ENCODE measurements around a stretch of chr2.

DNA sequence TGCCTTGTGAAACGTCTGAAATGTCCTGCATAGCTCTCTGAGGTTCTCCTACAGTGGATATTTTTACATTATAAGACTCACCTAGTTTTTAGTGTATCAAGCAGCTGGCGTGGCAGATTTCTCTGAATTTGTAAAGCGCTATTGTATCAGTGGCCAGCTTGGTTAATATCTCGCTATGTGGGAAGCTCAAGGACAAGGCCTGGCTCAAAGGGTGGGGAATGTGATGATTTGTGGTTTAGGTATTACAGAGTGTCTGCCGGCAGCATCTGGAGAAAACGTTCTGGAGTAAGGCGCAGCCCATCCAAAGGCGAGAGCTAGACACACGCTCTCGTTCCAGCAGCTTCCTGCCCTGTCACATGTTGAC is 164.3 kb downstream of the LTBP1 start:
- RRBS, result no CpG with 5 or more reads among the region's 10 CpGs

DNA sequence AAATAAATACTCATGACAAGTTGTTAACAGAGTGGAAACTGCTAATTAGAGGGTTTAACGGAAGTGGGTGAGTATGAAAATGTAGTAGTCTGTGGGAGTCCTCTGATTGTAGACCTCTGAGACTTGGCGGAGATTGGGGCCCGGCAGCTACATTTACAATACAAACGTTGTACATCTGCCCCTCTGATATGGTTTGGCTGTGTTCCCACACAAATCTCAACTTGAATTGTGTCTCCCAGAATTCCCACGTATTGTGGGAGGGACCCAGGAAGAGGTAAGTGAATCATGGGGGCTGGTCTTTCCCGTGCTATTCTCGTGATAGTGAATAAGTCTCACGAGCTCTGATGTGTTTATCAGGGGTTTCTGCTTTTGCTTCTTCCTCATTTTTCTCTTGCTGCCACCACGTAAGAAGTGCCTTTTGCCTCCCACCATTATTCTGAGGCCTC is 107.4 kb upstream of the FAM98A start:
- RRBS, result no CpG with 5 or more reads among the region's 9 CpGs

DNA sequence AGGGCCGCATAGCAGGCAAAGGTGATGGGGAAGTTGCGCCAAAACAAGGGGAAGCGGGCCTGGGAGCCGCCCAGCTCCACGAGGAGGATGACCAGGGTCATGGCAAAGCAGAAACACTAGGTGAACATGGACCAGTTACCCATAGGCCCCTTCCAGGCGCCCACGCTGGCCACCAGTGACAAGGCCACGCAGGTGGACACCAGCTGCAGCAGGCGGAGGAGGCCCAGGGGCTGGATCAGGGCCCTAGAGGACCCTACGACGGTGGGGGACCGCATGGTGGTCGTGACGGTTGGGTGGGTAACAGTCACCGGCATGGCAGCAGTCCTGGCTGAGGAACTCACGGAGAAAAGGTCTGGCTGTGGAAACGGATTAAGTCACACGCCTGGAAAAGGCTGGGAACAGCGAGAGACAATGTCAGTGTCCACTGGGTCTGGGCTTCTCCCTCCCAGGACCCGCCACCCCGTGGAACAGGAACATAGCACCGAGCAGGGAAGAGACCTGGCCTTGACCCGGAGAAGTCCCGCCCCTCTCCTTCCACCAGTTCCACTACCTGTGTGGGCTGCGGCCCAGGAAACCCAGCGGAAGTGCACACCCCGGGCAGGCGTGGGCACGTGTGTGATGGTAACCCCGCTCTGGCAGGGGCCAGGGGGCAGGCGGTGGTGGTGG is 128.7 kb upstream of the FAM98A start:
- RRBS, result 97% methylated on average over 5 of the region's 31 CpGs

GRCh38 chr2:34677182-34678148 is 1078.4 kb upstream of the FAM98A start:
- RRBS, result no CpG with 5 or more reads among the region's 20 CpGs

DNA sequence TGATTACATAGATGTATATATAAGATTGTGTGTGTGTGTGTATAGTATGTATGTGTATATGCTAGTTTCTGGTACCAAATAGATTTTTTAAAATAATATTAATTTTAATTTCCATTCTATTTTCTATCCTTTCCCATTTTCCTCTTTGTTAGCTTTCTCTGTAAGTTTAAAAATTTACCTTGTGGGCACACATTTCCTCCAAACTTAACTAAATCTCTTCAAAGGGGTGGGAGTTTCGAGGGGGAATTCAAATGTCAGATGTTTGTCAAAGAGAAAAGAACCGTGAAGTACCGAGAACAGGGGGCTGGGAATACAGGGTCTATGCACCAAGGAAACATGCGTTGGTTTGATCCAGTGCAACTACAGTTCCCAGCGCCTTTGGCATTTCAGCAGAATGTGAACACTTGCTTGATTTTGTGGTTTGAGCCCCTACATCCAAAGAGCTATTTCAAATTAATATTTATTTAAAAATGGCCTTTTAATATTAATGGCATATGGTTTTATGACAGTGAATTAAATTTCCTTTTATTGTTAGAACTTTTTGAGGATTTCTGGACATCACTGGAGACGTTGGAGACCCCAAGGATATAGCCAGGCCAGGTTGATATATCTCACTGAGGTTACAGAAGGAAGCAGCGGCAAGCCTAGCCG is 9.4 kb downstream of the CRIM1 start:
- RRBS, result no CpG with 5 or more reads among the region's 8 CpGs

DNA sequence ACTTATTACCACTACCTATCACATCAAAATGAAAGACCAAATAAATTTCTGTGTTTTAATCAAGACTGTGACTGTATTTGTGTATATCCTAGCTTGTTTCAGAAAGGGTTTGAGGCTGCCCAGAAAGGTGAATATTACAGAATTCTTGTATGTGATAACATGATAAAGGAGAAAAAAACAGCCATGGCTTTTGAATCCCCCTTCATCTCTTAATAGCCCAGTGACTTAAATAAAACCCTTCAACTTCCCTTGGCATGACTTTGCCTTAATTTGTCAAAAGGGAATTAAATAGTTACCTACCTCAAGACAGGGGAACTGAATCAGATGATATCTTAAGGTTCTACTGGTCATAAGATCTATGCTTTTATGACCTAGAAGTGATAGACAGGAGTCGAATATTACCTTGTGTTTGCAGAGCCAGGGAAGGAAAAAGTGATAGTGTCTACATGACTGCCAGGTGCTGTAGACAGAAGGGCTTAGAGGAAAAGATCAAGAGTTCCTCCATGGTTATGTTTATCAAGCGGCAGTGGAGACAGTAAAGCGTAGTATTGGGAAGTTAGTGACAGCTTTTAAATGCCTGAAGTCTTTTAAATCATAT is 11.7 kb downstream of the CRIM1 start:
- RRBS, result no CpG with 5 or more reads among the region's 3 CpGs

DNA sequence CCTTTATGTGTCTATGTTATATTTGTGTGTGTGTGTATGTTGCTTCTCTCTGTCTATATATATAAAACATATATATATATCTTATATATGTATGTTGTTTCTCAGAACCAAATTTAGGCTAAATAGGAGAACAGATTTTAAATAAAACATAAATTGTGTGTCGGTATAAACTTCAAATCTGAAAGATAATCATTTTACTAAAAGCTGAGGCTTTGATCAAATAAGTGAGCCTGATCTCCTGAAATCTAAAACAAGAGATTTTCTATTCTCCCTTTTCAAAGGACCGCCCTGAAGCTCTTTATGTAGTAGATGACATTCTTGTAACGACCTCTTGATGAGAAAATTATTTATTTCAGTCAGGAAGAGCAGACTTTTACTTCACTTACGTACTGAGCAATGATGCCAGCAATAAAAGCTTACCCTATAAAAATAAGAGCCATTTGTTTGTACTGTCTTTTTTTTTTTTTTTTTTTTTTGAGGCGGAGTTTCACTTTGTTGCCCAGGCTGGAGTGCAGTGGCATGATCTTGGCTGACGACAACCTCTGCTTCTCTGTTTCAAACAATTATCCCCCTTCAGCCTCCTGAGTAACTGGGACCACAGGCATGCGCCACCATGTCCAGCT is 39.1 kb downstream of the CRIM1 start:
- RRBS, result no CpG with 5 or more reads among the region's 7 CpGs

- RRBS, result no CpG with 5 or more reads among the region's 8 CpGs
Measured at GRCh38 chr2:36398842-36399626, 43.5 kb downstream of the CRIM1 start.

- RRBS, result no CpG with 5 or more reads among the region's 4 CpGs
Measured at GRCh38 chr2:36402137-36402796, 46.7 kb downstream of the CRIM1 start.

GRCh38 chr2:36404248-36405005 is 48.8 kb downstream of the CRIM1 start:
- RRBS, result no CpG with 5 or more reads among the region's 7 CpGs

GRCh38 chr2:36438350-36439020 is 82.9 kb downstream of the CRIM1 start:
- RRBS, result no CpG with 5 or more reads among the region's 4 CpGs

DNA sequence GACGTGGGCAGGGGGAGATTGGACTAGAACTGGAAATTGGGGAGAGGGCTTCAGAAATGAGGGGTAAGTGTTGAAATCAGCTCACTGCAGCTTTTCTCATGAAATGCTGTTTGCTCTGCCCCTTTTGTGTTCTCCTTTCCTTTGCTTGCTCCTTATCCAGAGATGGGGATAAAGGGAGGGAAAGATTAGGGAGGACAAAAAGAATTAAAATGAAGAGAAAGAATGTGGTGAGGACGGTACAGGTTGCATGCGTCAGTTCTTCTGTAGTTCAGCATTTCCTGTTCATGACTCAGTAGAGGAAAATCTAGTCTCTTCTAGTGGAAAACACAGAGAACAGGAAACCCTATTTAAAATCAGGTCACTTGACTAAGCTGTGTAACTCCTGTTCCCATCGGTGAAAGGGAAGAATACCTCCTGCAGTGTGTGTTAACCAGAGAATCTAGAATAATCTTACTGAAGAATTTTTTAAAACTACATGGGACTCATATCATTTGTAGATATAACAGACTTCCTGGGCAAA is 105.7 kb downstream of the CRIM1 start:
- RRBS, result no CpG with 5 or more reads among the region's 4 CpGs

- RRBS, result 96% methylated on average over 2 of the region's 7 CpGs
Measured at GRCh38 chr2:36581244-36581812, 16.6 kb downstream of the FEZ2 start.

DNA sequence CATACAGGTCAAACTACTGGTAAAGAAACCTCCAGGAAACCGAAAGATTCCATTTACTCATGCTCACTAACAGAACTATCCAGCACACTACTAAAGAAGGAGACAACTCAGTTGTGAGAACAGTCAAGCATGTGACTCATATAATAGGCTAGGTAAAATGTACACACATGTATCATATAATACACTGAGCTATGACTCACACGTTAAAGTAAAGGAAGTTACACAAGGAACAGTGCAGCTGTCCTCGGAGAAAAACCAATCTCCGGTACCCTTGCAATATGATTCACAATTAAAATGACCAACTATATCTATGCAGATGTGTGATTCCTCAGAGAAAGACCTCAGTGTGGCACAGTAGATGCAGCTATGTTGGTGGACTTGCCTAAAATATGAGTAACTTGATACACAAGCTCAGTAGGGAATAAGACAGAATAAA is 76.5 kb downstream of the STRN start:
- RRBS, result no CpG with 5 or more reads among the region's 4 CpGs

- RRBS, result 100% methylated on average over 1 of the region's 8 CpGs
Measured at GRCh38 chr2:37152308-37152852, 4.4 kb downstream of the EIF2AK2 start.

DNA sequence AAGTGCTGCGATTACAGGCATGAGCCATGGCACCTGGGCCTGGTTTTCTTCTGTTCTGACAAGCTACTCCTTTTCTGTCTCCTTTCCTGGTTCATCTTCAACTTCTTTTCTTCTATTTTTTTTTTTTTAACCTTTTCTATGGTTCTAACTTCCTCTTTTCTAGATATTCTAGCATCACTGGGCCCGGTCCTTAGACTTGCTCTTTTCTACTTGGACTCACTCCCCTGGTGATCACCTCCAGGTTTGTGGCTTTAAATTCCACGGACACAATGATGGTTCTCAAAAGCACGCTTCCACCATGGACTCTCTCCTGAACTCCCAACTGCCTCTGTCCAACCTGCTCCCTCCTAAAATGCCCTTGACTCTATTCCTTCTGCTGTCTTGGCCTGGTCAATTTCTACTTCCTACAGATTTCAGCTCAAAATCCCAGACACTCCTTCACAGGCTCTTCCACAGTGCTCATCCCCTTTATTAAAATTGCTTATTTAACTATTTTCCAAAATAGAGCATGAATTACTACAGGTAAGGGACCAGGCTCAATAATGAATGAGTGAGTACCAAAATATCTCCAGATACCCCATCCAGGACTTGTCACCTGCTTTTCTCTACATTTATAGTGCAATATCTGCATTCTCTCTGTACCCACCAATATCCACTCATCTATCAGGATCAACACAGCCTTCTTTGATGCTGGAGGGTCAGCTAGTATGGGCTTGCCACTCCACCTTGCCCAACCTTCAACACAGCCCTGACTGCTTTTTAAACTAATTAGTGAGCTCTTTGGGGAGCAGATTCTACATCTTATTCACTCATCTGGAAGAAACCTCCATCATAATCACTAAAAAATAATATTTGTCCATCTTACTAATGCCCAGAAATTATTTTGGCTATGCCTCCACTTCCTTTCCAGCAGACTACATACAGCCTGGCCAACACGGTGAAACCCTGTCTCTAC is 1.7 kb downstream of the EIF2AK2 start:
- RRBS, result no CpG with 5 or more reads among the region's 5 CpGs

DNA sequence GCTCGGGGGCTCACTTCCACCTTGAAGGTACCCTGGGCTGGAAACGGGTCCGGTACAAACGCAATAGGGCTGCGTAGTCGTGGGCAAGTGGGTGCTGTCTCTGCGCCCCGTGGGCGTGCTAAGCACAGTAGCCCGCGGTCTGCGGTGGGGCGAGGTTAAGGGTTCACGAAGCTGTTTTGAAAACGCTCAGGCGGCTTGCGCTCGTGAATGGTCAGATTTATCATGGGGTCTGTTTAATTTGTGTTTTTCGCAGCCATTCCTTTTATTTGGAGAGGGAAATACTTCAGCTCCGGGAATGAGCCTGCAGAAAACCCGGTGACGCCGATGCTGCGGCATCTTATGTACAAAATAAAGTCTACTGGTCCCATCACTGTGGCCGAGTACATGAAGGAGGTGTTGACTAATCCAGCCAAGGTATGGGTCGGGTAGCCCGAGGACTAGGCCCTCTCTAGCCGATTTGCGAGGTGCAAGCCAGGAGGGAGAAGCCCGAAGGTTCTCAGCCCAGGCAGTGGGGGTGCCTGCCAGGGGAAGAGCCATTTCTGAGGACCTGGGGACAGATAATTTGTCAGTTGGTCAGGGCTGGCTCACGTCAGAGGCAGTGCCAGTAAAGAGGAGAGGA is 504 bp downstream of the NDUFAF7 start:
- RRBS, result under 1% methylated on average over 3 of the region's 31 CpGs

DNA sequence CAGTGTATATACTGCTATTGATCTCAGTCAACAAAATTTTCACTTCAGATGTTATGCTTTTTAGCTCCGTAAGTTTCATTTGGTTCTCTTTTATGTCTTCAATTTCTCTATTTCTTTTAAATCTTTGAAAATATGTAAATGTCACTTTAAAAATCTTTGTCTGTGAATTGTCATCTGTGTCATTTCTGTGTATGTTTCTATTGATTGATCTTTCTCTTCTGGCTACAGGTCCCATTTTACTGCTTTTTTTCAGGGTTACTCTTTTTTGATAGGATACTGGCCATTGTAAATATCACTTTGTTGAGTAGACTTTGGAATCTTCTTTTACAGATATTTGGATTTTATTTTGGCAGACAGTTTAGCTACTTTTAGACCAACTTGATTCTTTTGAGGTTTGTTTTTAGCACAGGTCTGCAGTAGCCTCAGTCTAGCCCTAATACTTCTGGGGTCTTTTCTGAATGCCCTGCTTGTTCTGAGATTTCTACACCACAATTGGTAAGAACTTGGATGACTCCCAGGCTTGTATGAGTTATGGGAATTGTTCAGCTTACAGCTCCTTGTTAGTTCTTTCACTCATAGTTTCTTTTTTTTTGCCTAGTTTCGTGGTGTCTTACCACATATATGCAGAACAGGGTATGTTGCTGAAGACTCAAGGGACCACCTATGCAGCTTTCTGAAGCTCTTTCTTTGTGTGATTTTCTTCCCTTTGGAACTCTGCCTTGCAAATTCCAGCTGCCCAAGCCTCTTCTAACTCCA is 122.2 kb downstream of the QPCT start:
- RRBS, result no CpG with 5 or more reads among the region's 2 CpGs